Thoracic aorta endothelial cell (primary cell): ENCODE data around the gene DUSP3.

GRCh38 chr17:43193257-43193905, 18.3 kb upstream of the TMEM106A start:
- CAGE, long polyA plus RNA, result no peak

DNA sequence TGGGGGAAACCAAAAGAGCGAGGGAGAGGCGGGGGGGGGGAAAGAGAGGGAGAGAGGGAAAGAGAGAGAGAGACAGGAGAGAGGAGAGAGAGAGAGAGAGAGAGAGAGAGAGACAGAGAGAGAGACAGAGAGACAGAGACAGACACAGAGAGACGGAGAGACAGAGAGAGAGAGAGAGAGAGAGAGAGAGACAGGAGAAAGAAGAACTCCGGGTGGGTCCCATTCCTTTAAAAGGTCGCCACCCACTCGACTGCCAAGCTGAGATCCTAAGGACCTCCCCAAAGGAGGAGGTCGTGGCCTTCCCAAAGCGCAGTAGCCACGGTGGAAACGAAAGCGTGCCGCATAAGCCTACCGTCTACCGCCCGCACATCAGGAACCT, 11.0 kb upstream of the CCDC200 start:
- CAGE, long polyA plus RNA, result no peak

DNA sequence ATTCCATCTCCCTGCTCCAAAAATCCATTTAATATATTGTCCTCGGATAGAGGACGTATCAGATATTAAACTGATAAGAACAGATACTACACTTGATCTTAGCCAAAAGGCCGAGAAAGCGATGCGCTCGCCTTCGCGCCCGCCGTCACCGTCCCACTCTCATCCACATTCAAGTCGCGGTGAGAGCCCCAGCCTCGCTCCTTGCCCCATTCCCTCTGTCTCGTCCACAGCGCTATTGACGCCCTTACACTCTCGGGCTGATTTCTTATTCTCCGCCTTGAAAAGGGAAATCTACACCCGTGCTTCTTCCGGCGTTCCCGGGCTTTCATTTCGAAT, 44.7 kb upstream of the CCDC200 start:
- CAGE, long polyA plus RNA, result no peak

GRCh38 chr17:43316680-43317100, 82.1 kb upstream of the ARL4D start:
- CAGE, long polyA plus RNA, result no peak

DNA sequence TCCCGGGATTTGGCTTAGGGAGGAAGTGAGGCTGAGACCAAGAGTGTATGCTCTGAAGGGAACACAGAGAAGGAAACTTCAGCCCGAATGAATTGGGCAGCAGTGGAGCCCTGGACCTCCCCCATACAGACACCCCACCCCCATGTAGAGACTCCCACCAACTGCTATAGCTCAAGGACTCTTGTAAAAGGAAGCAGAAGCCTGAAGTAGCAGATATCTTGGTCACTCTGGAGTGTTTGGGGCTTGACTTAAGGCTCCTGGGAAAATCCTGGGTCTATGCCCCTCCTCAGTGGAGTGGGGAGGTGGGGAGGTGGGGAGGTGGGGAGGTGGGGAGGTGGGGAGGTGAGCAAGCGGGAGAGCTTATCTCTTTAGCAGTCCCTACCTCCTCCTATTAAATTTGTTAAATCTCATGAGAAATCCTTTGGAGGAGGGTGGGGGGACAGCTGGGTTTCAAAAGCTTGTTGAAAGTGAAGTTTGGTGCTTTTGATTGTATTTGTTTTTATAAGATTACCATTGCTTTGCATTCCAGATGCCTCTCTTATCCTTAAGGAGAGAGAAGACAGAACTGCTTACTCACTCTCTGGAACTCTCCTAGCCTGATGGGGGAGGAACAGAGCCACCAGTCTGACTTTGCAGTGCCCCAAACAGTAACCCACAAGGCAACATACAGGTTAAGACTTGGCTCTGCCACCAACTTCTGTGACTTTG, 8.3 kb downstream of the ARL4D start:
- CAGE, long polyA plus RNA, result no peak

DNA sequence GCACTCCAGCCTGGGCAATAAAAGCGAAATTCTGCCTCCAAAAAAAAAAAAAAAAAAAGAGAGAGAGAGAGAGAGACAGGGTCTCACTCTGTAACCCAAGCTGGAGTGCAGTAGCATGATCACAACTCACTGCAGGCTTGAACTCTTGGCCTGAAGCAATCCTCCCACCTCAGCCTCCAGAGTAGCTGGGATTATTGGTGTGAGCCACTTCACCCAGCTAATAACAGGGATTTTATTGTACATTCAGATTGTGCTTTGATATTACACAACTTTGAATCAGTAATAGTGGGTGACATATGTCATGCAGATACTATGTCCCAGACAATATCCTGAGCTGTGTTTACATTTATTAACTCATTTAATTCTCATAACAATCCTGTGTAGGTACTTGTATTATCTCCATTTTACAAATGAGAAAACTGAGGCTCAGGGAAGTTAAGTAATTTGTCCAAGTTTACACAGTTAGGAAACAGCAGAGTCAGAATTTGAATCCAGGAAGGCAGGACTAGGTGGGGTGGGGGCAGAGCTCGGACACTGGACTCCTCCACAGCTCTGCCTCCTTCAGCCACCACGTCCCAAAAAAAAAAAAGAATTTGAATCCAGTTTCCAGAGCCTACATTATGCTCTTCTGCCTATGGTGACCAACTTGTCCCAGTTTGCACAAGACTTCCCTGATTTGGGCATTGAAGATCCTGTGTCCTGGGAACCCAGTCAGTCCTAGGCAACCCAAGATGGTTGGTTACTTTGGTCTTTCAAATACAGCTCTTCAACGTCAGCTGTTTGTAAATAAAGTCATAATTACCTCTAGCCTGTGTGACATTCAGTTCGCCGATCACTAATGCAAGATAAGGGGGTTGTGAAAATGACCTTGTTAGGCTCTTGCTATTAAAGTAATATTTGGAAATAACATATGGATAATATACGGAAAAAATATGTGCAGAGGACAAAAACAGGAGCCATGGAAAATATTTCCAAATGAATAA, 19.5 kb upstream of the DHX8 start:
- CAGE, long polyA plus RNA, result no peak

DNA sequence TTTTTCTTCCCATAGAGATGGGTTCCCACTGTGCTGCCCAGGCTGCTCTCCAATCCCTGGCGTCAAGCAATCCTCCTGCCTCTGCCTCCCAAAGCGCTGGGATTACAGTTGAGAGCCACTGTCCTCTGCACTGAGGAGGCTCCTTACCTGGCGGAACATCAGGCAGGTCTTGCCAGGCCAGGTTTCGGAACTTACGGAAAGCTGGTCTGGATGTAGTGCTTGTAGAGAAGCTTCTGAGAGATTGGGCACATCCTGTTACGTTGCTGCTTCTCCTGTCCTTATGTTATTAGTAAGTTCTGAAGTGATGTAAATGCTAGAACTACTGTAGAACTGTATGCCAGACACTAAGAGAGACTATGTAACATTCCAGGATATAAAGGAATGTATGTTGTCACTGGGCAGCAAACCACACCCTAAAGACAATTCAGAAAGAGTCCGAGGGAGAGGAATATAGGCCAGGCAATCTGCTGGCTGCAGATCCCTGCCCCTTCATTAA, 21.1 kb downstream of the ETV4 start:
- CAGE, long polyA plus RNA, result no peak

- CAGE, long polyA plus RNA, result no peak
Measured at GRCh38 chr17:43526214-43526663, 19.9 kb downstream of the ETV4 start.

DNA sequence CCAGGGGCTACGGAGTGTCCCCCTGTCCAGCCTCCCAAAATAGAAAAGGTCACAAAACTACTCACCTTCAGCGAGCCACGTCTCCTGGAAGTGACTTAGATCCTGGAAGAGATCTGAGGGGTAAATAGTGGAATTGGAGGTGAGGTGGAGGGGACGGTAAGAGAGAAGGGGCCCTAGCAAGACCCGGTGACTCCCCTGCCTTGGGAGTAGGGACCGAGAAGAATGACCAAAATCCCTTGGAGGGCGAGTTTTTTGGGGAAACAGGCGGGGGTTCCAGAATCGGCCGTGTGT, 1.3 kb downstream of the ETV4 start:
- CAGE, long polyA plus RNA, result no peak

DNA sequence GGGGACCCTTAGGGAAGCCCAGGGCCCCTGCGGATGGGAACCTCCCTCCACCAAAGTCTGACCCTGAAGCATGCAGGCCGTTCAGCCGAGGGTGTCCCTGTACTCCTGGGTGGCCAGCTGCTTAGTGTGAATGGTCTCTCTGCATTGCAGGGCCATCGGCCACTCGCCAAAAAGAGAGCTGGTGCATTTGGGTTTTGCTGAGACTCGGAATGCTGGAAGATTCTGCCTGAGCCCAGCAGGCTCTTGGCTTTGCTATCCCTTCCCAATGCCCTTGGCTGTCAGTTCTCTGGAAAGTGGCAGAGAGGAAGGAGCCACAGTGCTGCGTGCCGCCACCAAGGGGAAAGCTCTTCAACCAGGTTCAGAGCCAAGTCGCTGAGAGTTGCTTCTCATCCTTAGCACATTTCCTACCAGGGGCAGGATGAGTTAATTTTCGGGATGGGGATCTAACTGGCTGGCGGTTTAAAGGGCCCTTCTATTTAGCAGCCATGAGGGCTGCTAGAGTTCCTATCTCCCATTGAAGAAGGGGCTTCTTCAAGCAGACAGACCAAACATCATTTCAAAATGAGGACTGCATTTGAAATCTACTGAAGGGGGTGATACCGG, 2.7 kb downstream of the MEOX1 start:
- CAGE, long polyA plus RNA, result no peak

DNA sequence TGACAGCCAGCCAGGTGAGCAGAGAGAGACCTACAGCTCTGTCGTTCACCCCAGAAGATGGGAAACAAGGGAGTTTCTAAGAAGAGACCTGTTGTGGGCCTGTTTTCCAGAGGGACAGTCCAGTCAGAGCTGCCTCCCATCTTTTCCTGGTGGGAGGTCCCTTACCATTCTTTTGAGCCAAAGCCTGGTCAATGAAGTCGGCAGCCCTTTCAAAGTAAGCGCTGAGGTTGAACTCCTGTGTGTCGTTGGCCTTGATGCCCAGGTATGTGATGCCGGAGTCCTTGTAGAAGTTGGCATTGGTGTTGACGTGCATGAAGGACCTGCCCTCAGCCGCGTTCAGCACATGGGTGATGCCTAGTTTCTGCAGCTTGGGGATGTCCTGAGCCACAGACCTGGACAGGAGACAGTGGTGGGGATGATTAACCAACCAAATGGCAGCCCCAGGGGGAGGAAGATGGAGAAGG, 4.2 kb downstream of the DUSP3 start:
- CAGE, long polyA plus RNA, result no peak

DNA sequence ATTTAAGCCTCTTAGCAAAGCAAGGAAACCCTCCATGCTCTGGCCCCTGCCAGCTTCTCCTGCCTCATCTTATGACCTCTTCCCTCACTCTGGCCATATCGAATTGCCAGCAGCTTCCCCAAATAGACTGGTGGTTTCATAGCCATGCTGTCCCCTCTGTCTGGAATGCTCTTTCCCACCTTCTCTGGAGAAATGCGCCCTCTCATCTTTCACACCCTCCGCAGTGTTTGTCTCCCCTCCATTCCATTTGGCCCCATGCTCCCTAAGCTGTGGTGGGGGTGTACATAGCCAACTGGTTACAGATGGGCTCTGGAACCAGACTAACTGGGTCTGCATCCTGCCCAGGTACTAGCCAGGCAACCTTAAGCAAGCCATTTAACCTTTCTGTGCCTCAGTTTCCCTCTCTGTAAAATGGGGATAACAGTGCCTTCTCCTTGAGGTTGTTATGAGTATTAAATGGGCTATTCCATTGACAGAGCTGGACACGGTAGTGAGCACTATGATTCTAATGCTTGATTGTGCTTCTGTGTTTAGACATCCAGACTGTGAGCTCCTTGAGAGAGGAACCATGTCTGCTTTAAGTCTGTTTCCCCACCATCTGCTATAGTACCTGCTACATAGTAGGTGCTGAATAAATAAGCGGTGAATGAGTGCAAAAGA, 3.6 kb downstream of the DUSP3 start:
- CAGE, long polyA plus RNA, result no peak

GRCh38 chr17:43778545-43779705, at the start of gene DUSP3:
DUSP3 (minus strand) TSS chr17:43778977.
- CAGE, long polyA plus RNA, result no peak

GRCh38 chr17:44022899-44024225, 8.6 kb upstream of the TMEM101 start:
- CAGE, long polyA plus RNA, result no peak

DNA sequence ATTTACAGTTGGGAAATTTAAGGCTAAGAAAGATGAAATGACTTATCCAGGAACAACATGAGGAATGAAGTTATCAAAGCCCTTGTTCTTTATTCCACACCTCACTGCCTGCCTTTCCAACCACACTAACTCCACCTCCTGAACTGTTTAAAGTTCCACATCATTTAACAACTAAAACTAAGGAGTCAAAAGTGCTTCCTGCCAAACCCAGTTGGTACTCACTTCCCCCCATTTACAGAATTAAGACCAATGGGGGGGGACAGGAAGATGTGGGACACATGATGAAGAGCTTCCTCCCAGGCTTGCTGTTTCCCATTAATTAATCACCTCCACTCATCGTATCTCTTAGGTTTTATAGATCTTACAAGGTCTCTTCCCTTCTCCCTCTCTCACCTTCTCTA, 19.1 kb upstream of the TMEM101 start:
- CAGE, long polyA plus RNA, result no peak

GRCh38 chr17:44113459-44114439, 9.7 kb downstream of the HDAC5 start:
- CAGE, long polyA plus RNA, result no peak

- CAGE, long polyA plus RNA, result no peak
Measured at GRCh38 chr17:44120839-44121970, 2.2 kb downstream of the HDAC5 start.

GRCh38 chr17:44203188-44204326, 3.9 kb upstream of the ATXN7L3 start:
- CAGE, long polyA plus RNA, result no peak

DNA sequence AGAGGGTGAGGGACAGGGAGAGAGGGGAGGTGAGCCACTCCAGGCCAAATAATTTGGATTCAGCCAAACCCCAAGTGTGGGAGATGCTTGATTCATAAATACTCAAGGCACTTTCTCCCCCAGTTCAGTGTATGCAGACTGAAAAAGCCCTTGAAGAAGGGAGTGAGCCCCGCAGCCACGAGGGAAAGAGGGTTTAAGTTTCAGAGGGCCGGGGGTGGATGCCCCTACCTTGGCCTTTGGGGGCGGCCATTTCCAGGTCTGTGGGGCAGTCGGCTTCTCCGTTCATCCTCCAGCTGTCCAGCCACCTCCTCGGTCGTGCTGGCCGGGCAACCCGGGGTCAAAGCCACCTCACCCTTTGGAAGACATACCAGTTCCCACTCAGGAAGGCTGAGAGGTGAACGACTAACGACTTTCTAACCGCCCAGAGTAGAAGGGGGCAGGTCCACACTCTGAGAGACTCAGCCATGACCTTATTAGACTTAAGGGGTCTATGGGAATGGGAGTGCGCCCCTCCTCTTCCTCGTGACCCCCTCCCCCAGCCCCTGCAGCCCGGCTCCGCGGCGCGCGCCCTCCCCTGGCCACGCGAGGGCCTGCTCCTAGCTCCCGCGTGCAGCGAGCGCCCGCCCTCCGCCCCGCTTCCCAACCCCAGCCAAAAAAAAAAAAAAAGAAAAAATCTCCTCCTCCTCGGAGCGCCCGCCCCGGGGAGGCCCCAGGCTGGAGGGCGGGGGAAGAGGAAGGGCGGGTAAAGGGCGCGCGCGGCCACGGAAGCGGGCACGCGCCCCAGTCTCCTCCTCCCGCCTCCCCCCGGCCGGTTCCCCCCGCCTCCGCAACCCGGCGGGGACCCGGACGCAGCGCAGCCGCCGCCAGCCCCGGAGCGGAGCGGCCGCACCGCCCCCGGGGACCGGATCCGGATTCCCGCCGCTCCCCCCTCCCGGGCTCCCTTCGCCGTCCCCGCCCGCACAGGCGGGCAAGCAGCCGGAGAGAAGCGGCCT, 1.2 kb downstream of the UBTF start:
- CAGE, long polyA plus RNA, result no peak

- CAGE, long polyA plus RNA, result no peak
Measured at GRCh38 chr17:44250846-44251383, 17.0 kb downstream of the SLC4A1 start.